ENCODE results near the gene COL8A2.

- RRBS = no CpG with 5 or more reads among the region's 14 CpGs
Observed at GRCh38 chr1:33365317-33366156, 44.6 kb upstream of the A3GALT2 start.

DNA sequence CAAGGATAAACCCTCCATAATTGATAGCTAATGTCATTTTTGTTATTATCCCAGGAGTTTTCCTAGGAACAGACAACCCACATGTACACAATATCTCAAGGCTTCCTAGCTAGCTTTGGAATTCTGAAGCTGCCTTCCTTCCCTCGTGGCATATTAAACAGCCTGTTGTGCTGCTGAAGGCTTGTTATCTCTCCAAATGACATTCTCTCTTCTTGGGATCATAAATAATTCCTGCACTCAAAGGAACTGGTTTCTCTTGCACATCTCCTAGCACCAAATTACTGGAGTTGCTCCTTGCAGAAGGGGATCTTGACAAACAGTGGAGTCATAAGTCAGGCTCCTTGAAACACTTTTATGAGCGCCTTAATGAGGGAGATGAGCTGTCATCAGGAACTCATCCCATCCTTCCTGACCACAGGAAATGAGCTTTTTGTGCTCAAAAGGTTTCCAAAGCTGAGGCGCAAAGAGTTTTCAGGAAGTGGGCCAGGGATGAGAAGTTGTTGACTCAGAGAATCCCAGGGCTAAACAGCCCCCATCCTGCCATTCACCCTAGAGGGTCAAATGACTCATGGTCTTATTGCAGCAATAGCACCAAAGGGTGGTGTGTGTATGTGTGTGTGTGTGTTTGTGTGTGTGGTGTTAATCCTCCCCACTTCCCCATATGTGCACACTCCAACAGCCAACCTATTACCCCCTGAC, 2.6 kb upstream of the PHC2 start:
- RRBS = no CpG with 5 or more reads among the region's 3 CpGs

- RRBS = no CpG with 5 or more reads among the region's 8 CpGs
Observed at GRCh38 chr1:33655290-33655960, 183.0 kb downstream of the ZSCAN20 start.

DNA sequence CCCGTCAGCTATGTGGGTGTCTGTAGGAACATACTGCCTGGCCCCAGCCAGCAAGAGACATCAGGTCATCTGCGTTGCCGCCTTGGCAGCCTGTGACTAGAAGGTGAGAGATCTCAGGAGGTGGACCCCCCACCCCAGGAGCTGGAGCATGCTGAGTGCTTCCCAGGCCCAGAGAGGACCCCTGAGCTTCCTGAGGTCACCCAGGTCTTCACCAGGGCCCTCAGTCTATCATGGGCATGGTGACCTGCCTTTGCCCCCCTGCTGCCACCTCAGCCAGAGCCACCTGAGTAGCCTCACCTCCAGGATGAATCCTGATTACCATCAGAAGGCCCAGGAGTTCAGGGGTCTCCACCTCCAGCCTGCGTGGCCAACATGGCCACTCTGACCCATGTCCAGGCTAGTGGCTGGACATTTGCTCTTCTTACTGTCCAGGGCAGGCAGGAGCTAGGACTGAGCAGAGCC, 250.6 kb downstream of the C1orf94 start:
- RRBS = no CpG with 5 or more reads among the region's 4 CpGs

DNA sequence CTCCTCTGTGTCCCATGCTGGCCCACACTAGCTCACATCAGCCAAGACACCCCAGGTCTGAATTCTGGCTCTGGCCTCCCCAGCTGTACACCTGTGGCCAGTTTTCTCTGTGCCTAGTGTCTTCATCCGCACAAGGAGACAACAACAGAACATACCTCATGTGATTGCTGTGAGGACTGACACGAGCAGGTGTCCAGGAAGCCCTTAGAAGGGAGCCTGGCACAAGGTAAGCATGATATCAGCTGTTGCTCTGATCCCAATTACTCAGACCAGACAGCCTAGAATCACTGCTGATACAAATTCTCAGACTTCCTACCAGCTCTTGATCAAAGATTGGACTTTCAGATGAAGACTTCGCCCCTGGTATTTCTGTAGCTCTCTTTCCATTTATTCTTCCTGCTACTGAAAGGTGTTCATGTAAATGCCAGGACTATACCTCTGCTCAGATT, 71.2 kb upstream of the GJB5 start:
- RRBS = no CpG with 5 or more reads among the region's 3 CpGs

- RRBS = 2% methylated on average over 35 of the region's 78 CpGs
Observed at GRCh38 chr1:34885343-34886193, 26.0 kb upstream of the SMIM12 start.

DNA sequence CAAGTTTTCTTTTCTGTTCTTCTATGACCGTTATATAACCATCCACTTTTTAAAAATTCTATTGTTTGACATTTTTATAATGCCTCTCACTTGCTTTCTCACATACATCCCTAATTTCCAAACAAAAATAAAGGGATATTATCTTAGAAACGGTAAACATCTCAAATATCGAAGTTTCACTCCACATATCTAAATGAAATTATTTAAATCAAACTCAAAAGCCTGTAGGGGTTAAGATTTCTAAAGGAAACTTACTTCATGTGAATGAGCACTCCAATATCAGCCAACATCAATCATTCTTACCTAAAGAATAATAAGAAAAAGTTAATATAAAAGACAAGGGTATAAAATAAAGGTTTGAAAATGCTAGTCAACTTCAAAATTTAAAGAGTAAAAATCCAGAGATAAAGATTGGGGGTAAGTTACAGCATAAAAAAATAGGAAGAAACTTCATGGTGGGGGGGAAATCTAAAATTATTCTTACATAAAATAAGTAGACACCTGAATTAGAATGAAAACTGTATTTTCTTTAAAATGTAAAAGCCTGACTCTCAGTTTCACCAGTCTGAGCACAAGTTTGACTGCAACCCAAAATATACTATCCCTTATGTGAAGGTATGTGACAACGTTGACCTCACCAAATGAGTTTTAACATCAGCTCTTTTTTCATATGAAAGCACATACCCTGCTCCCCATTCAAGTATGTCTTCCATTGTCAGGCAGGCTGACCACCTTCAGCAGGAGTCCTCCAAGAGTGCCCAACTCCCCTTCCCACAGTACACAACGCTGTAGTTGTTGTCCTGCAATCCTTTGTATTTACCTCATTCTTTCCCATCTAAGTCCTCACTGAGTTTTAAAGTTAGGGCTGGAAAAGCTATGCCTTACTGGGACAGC, 15.0 kb downstream of the SFPQ start:
- RRBS = no CpG with 5 or more reads among the region's 5 CpGs

DNA sequence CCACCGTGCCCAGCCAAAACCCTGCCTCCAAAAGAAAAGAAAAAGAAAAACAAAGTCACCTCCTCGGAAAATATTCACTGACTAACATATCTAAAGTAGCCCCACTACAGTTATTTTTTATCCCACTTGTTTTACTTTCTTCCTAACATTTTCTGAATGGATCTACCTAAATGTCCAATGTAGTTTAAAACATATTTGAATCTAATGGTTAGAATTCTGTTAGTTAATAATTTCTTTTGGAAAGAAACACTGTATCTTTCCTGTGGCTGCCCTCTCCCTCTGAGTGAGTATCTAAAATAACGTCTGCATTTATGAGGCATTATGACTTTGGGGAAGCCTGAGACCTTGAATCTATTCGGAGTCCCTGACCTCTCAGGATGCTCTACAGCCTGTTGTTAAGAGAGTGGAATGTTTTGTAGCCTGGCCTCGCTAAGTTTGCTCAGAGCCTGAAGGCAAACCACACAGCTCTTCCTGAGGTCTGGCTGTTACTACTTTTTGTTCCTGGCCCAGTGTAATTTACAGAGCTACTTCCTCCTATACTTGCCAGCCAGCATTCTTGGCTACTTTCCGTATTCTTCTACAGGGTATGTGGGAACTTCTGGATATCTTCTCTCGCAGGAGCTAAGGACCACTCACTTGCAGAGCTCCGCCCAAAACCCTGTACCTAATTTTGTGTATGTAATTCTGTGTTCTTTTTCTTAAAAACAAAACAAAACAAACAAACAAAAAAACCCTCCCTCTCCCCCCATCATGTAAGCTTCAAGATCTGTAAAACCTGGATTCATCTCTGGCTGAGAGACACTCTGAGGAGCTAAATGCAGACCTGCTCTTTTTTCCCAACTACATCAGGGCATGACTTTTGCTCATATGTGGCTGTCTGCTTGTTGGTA, 3.7 kb upstream of the ZMYM4 start:
- RRBS = no CpG with 5 or more reads among the region's 8 CpGs

DNA sequence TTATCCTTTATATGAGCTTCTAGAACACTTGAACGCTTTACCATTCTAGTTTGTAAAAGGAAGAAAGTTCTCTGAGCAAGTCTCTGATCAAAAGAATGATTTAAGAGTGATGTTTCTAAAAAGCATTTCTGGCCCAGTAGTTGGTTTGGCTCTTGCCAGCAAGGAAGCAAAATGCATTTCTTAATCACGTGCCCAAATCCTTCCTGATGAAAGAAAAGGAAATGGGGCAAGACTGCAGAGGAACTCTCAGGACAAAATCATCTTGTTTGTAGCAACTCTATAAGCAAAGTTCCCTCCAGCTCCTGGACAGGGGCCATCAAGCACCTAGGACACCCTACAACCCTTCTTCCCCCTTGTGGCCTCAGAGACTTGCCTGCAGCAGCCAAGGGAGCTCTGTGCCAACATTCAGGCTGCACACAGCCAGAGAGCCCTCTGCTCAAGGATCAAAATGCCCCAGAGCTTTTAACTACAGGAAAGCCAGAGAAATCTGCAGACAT, 105.2 kb downstream of the KIAA0319L start:
- RRBS = no CpG with 5 or more reads among the region's 2 CpGs

- RRBS = no CpG with 5 or more reads among the region's 10 CpGs
Observed at GRCh38 chr1:35556529-35556956, 660 bp downstream of the KIAA0319L start.

GRCh38 chr1:35595214-35595715, 22.2 kb downstream of the TFAP2E start:
- RRBS = no CpG with 5 or more reads among the region's 1 CpG

- RRBS = no CpG with 5 or more reads among the region's 13 CpGs
Observed at GRCh38 chr1:35708450-35709085, 10.1 kb downstream of the C1orf216 start.

DNA sequence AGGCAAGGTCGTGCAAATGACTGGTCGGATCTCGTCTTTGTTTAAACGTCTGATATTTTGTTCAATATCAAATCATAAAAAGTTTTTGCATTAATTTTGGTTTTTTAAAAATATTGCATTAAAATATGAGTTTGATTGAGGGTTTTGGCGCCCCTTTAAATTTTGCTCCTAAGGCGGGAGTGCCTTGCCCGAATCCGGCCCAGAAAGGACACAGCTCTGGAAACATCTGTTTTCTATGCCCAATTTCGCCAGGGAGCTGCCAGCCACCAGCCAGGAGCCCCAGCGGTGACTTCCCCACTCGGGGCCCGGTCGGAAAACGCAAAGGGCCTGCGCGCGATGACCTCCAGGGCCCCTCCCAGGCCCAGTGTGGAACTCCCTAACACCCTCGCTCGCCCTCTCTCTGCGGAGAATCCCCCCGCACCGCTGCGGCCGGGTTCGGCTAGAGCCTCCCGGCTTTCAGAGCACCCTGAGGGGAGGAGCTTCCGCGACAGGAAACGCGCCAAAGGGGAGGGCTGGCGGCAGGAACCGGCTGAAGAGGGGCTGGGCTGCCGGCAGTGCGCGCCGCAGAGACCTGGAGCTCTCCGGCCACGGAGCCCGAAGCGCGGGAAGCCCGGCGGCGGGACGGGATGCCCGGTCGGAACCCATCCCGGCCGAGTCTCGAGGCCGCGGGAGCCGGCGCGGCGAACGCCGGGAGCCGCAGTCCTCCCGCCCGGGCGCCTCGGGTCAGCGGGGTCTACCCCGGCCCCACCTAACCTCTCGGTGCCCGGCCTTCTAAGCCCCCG, 546 bp downstream of the CLSPN start:
- RRBS = 1% methylated on average over 6 of the region's 68 CpGs

DNA sequence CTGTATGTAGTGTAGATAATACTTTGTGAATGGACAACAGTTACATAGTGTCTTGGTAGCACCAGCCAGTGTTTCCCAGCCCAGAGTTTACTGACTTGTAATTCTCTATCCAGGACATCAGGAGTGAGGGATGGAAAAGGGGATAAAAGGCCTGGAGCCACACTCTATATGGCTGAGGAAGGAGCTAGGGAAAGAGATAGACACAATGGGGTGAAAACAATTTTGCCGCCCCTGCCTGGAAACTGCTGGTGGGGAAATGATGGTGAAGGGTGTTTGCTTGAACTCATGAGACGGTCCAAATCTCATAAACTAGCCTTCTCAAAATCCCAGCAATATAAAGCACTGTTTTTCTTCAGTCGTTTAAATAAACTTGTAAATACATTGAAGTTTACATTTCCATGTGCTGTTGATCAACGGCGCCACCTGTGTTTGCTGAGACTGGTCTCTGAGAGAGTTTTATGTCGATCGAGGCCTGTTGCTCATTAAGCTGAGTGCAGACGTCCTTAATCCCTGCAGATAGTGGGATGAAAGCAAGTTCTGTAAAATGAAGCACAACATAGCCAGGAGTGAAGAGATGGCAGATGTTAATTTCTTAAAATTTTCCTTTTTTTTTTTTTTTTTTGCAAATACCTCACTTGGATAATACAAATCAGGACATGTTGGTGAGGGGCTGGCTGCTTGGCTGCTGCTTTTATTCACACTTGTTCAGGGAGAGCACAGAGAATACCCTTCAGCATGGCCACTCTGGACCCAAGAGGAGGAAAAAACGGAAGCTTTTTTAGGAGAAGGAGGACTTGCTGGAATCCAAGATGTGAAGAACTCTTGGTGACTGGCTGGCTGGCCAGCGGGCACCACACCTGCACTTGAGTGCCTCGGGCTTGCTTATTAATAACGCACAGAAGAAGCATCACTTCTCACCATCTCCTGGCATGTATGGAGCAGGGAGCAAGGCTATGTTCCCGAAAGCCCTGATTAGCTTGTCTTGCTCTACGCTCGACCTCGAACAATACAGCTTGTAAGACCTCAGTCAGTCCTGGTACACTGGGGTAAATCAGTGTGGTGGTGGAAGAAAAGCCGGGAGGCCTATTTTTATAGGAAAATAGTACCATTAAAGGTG, 27.6 kb upstream of the AGO1 start:
- RRBS = no CpG with 5 or more reads among the region's 17 CpGs

- RRBS = no CpG with 5 or more reads among the region's 4 CpGs
Observed at GRCh38 chr1:35926582-35927388, 4.1 kb upstream of the AGO3 start.

GRCh38 chr1:36023338-36023843, 60.5 kb upstream of the TEKT2 start:
- RRBS = no CpG with 5 or more reads among the region's 4 CpGs

- RRBS = 4% methylated on average over 57 of the region's 105 CpGs
Observed at GRCh38 chr1:36124909-36126057, at the start of gene COL8A2. TSS of gene COL8A2 (minus strand) at chr1:36125222.

DNA sequence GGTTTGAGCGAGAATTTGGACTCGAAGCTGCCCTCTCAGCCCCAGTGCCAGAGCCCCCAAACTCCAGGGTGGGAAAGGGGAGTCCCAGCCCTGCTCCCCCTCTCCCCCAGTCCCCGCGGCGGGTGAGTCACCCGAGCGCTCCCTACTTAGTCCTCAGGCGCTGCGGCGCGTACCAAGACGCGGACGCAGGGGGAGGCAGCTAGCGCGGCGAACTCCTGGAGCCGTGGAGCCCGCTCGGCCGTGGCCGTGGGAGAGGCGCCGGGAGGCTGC, 288 bp upstream of the MAP7D1 start:
- RRBS = no CpG with 5 or more reads among the region's 24 CpGs

- RRBS = no CpG with 5 or more reads among the region's 4 CpGs
Observed at GRCh38 chr1:36161590-36161888, 5.6 kb downstream of the MAP7D1 start.

GRCh38 chr1:36225301-36225957, 1.2 kb downstream of the THRAP3 start:
- RRBS = 16% methylated on average over 2 of the region's 10 CpGs

Data from epithelial cell of esophagus (primary cell).